ENCODE measurements around the genes DDX42 and GH2.

- RAMPAGE, long total RNA = no peak
- RRBS = no CpG with 5 or more reads among the region's 3 CpGs
Measured at GRCh38 chr17:62062924-62063663, 2.0 kb downstream of the MED13 start.

DNA sequence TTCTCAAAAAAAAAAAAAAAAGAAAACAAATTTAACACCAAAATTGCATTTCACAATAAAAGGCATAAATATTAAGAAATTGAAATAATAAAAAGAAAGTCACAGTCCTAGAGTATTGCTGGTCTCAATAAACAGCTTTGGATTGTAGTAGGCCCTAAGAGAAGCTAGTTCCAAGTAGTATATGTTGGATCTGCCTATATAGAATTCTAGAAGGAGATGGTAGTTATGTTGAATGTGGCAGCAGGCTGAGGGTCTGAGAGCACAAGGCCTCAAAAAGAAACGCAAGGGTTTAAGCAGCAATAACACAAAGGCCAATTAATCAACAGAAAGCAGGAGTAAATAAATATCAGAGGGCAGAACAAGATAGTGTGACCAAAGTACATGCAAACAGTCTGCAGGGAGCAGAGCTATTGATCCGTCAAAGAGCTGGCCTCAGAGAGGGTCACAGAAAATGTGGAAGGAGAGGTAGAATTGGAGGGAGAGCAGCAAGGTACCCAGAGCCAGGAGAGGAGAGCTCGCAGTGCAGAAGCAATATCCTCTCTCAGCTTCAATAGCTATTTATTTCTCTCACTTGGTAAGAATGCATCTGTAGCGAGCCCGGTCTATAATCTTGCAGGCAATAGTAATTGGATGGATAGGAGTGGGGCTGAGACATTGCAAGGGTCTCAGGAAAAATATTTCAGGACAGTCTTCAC is 25.1 kb upstream of the MED13 start:
- RAMPAGE, long total RNA = no peak
- RRBS = no CpG with 5 or more reads among the region's 5 CpGs

DNA sequence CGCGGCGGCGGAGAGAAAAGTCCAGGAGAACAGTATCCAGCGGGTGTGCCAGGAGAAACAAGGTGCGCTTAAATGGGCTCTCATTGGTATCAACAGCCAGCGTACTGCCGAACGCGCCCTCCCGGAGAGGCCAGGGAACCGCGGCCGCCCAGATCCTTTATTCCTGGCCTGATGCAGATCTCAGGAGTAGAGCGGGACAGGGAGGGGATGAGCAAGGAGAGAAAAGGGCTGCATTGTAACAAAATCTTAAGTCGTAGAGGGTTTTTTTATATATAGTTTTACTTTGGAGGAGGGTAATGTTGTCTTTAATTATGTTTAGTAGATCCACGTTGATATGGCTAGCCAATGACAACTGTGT is 531 bp downstream of the METTL2A start:
- RAMPAGE, long total RNA = no peak
- RRBS = no CpG with 5 or more reads among the region's 17 CpGs

GRCh38 chr17:62458522-62458886 is 20.1 kb upstream of the TLK2 start:
- RAMPAGE, long total RNA = no peak
- RRBS = no CpG with 5 or more reads among the region's 10 CpGs

GRCh38 chr17:62477276-62477490 is 1.4 kb upstream of the TLK2 start:
- RAMPAGE, long total RNA = no peak
- RRBS = no CpG with 5 or more reads among the region's 3 CpGs

DNA sequence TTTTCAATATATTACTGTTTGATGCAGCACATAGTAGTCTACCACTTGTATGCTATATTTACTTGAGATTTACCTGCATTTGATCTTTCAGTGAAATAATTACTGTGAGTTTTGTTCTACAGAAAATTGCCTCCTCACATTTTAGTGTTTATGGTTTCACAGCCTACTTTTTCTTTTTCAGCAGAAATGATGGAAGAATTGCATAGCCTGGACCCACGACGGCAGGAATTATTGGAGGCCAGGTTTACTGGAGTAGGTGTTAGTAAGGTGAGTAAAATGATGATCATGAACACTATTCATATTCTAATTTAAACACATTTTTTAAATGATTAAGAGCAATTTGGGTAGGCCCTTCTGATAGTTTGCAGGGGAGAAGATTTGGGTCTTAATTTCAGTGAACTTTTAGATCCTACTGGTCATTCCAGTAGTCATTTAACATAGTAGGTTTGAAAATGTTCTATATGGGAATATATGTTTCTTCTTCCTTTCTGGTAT is 2.4 kb downstream of the TLK2 start:
- RAMPAGE, long total RNA = no peak
- RRBS = no CpG with 5 or more reads among the region's 2 CpGs

DNA sequence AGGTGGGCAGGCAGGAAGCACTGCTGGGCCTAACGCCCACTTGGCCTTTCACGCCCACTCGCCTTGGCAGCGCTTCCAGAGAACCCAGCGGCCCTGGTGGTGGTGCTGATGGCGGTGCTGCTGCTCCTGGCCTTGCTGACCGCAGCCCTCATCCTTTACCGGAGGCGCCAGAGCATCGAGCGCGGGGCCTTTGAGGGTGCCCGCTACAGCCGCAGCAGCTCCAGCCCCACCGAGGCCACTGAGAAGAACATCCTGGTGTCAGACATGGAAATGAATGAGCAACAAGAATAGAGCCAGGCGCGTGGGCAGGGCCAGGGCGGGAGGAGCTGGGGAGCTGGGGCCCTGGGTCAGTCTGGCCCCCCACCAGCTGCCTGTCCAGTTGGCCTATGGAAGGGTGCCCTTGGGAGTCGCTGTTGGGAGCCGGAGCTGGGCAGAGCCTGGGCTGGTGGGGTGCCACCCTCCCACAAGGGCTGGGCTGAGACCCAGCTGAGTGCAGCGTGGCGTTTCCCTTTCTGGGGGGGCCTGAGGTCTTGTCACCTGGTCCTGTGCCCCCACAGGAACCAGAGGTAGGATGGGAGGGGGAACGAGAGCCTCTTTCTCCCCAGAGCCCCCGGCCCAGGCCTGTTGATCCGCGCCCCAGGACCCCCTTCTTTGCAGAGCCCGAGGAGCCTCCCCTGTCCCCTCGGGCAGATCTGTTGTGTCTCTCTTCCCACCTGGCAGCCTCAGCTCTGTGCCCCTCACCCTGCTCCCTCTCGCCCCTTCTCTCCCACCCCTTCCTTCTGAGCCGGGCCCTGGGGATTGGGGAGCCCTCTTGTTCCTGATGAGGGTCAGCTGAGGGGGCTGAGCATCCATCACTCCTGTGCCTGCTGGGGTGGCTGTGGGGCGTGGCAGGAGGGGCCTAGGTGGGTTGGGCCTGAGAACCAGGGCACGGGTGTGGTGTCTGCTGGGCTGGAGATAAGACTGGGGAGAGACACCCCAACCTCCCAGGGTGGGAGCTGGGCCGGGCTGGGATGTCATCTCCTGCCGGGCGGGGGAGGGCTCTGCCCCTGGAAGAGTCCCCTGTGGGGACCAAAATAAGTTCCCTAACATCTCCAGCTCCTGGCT is 65.0 kb downstream of the MRC2 start:
- RAMPAGE, long total RNA = no peak
- RRBS = no CpG with 5 or more reads among the region's 35 CpGs

GRCh38 chr17:62704383-62705118 is 77.1 kb downstream of the MRC2 start:
- RAMPAGE, long total RNA = no peak
- RRBS = under 1% methylated on average over 14 of the region's 34 CpGs

DNA sequence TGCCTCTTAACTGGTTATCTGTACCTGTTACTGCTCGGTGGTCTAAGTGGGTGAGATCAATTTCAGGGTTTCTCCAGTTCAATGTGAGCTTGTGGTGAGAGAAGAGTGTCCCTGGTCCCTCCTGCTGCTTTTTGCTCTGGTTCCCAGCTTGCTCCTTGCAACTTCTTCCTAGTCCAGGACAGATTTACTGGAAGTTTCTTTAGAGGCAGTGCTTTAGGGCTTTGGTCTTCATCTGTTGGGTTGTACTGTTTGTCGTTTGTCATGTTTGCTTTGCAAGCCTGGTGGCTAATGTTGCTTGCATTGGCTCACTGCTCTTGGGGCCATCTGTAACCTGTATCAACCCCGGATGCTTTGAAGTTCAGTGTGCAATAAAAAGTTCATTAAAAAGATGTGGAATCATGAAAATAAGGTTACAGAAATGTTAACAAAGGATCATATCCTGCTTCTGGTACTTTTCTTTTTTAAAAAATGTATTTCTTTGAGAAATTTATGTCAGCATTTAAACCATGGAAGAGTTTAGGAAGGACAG is 82.5 kb downstream of the MRC2 start:
- RAMPAGE, long total RNA = no peak
- RRBS = no CpG with 5 or more reads among the region's 3 CpGs

DNA sequence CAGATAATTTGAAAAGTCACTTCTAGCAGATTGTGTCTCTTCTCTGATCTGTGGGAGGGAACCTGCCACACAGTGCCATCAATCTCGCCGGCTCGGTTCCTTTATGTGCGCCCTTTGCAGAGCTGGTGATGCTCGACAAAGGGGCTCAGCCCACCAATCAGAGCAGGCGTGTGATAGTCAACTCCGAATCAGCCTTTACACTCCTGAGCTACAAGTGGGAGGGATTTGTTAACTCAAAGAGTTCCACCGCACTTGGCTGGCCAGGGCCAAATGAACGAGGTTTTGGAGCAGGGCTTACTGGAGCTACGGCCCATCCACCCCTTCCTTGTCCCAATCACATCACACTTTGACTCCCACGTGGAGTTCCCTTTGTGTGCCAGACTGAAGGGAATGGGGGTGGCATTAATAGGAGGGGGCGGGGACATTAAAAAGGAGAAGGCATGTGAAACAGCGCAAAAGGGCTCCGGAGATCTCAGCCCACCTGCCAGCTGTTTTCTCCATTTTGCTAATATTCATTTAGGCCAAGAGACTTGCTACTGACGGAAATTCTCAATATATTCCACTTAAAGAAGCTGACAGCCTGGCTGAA is 86.0 kb downstream of the MRC2 start:
- RAMPAGE, long total RNA = no peak
- RRBS = no CpG with 5 or more reads among the region's 15 CpGs

DNA sequence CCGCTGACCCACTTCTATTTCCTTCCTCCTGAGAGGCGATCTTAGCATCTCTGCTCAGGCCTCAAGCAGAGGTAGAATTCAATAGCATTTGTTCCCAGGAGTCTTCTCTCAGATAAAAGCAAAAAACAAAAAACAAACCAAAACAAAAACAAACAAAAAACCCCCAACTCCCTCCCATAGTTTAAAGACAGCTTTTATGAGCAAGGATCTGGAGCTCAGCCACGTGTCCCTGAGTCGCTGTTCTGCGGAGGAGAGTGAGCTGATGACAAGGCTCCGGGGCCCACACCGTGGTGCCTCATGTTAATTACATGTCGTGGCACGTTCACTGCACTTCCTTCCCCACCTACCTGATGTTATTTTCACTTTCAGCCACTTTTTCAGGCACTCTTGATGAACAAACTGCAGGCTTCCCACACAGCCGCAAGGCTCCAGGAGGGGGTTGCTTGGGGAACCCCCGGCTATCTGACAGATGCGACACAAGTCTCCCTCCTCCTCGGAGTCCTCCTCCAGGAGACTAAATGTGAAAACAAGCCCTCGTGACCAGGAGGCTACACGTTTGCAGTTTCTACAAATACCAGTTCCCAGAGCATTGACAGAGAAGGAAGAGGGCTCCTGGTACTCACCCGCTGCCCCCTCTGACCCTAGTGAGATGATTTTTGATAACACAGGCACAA is 83.4 kb downstream of the MARCHF10 start:
- RAMPAGE, long total RNA = no peak
- RRBS = no CpG with 5 or more reads among the region's 16 CpGs

DNA sequence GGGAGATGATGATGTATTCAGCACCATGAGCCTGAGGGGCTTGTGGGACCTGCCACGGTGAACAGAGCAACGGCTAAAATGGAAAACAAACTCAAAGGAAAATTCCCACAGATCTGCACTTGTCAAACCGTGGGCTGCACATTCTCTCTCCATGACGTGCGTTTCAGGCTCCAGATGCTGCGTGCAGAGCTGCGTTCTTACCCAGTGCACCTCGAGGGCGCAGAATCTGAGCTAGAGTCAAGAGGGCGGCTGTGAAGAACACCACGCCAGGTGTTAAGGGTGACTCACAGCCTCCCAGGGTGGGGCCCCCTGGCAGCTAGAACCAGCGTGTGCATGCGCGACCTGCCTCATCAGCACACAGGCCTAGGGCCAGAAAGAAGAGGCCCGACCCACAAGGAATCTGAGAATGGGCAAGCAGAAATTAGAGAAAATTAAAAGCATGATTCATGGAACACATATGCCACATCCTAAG is 29.2 kb downstream of the MARCHF10 start:
- RAMPAGE, long total RNA = no peak
- RRBS = no CpG with 5 or more reads among the region's 15 CpGs

- RAMPAGE, long total RNA = no peak
- RRBS = no CpG with 5 or more reads among the region's 2 CpGs
Measured at GRCh38 chr17:62790789-62791052, 17.4 kb downstream of the MARCHF10 start.

DNA sequence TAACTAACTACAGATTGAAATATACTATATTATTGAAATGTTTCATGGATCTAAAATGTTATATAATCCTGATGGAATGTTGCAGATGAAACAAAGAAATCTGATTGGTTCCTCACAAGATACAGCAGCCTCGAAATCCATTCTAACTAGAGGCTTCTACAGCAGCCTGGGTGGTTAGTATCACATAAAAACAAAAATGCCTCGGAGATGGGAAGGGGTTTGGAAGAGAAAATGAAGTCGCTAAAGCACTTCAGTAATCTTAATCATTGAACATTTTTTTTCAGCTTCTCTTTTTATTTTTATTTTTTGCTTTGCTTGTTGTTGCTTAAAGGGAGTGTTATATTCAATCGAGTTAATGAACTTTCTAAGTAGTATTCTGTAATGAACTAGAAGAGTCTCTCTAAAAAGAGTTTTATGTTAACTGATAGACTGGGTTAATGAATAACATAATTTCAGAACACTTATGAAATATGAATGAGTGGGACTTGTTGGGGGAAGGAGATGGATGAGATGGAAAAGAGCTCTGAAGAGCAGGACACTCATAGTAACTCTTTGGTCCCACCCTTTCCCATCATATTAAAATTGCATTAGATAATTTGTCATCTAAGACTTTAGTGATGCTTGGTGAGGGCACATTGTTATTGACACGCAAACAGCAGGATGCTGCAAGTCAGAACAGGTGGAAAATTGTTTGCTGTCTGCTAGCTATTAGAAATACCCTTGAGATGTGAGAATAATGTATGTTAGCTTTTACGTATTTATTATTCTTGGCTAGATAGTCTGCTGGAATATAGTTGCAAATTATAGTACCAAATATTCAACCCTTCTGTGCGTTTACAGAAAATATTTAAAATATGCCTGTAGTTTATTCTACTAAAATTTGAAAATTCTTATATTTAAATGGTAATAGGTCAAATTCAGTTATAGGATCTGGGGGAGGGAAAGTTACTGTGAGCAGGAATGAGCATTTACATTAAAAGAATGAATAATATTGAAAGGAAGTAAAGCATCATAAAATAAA is 75.6 kb downstream of the TANC2 start:
- RAMPAGE, long total RNA = no peak
- RRBS = no CpG with 5 or more reads among the region's 7 CpGs

- RAMPAGE, long total RNA = no peak
- RRBS = 89% methylated on average over 3 of the region's 17 CpGs
Measured at GRCh38 chr17:63419726-63420458, 26.2 kb downstream of the CYB561 start.

- RAMPAGE, long total RNA = no peak
- RRBS = no CpG with 5 or more reads among the region's 7 CpGs
Measured at GRCh38 chr17:63681156-63681878, 18.6 kb downstream of the LIMD2 start.

DNA sequence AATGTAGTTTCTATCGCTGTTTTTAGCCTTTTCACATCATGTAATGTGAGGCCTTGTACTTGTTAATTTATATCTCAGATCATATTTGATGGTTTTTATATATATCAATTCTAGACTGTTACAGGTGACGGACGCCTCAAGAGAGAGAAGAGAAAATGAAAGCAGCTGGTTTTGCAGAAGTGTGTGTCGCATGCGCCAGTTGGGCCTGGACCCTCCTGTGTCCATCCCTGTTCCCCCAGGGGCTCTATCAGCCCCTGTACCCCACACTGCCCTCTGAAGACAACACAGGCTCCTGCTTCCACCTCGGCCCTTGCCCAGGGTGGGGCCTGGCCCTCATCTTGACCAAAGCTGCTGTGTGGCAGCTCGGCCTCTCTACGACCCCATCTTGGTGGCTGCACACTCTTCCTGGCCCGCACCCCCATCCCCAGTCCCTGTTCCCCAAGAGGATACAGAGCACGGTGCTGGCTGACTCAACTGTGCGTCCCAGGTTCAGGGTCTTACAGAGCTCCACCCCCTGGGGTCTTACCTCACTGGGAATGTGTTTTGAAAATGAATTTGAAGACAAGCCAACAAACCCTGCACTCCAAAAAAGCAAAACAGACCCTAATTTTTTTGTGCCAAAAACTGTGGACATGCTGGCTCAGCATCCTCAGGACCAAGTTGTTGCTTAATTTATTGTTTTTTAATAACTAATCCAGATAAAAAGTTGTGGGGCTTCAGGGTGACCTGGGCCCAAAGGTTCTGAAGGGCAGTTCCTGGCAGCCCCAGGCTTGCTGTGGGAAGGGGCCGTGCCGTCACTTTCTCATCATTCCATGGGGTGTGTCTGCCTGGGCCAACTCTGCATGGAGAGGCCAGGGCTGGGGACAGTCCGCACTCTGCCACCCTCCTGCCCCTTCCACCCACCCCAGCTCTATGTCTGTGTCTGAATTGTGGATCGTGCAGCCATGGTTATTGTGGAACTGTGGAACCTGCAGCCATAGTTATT is 4.4 kb downstream of the LIMD2 start:
- RAMPAGE, long total RNA = no peak
- RRBS = no CpG with 5 or more reads among the region's 15 CpGs

- RAMPAGE, long total RNA = no peak
- RRBS = 3% methylated on average over 14 of the region's 25 CpGs
Measured at GRCh38 chr17:63699112-63699601, 768 bp downstream of the LIMD2 start.

GRCh38 chr17:63773966-63774748 is at the start of gene DDX42:
TSS of gene DDX42 (plus strand) at chr17:63774170.
- RAMPAGE, long total RNA = no peak
- RRBS = 2% methylated on average over 5 of the region's 71 CpGs

DNA sequence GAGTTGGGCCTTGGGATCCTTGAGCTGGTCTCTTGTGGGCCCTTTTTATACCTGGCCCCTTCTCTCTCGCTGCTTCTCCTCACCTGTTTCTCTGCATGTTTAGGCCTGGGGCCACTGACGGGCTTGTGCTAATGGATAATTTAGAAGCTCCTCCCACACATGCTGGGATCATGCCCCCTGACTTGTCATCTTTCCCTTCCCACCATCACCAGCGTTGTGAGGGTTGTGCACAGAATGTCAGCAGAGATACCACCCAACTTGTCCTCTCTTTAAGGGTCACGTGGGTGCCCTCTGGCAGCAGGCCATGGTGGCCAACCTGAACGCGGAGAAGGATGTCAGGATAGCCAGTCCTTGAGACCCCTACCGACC is at the start of gene GH2:
Gene GH2, minus strand, starts transcription at position 101 of the 369 bp plus-strand sequence.
- RAMPAGE, long total RNA = no peak
- RRBS = no CpG with 5 or more reads among the region's 7 CpGs